Vermiform appendix (tissue), 1 donor: ENCODE measurements around the gene ATP4A.

DNA sequence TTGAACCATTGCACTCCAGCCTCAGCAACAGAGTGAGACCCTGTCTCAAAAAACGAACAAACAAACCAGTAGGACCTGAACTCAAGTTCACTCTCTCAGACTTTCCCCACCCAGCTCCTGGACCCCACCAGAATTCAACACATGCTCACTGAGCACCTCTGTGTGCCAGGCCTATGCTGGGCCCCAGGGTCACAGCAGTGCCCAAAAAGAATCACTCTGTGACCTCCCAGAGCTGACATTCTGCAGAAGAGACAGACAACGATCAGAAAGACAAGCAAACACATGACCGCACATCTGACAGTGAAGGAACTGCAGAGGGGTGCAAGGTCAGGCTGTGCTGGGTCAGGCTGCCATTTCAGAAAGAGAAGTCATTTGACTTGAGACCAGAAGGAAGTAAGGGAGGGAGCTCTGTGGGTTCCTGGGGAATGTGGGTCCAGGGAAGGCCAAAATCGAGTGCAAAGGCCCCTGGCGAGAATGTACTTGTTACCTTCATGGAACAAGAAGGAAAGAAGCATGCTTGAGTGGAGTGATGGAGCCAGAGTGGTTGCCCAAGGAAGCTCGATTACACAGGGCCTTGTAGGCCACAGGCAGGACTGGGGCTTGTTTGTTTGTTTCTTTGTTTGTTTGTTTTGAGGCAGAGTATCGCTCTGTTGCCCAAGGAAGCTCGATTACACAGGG is 11.5 kb upstream of the CD22 start:
- PRO-cap = no peak

DNA sequence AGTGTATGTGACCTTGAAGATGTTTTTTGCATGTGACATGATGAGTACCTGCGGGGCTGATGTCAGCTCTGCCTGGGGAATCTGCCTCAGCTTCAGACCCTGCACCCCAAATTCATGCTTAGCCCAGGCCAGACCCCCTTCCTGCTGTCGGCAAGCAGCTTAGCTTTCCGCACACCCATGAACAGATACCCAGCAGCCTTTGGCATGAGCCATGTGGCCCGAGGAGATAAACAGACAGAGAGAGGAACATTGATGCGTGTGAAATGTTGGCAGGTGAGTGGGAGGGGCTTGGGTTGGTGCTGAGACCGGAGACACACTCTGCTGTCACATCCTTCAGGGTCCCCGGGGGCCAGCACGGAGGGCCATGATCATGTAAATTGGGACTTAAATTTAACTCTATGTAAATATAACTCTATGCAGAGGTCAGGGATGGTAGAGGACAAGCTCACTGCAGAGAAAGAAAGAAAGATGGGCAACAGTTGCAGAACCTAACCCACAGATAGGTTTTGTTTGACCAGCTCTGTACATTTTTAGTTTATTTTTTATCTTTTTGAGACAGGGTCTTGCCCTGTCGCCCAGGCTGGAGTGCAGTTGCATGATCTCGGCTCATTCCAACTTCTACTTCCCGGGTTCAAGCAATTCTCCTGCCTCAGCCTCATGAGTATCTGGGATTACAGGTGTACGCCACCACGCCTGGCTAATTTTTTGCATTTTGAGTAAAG is 1.6 kb downstream of the CD22 start:
- PRO-cap = bidirectional peak, plus-strand start at position 419 of the sequence, minus-strand start at position 236 of the sequence

- PRO-cap = unidirectional peak, plus-strand start at chr19:35436872
Measured at GRCh38 chr19:35436678-35437628, 11.1 kb upstream of the FFAR2 start.

DNA sequence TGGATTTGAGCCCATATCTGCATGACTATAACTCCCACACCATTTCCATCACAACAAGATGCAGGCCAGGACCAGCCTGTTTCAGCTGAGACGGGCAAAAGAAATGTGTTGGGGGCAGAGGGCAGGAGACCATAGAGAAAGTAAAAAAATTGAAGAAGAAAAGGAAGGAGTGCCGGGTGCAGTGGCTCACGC is 690 bp upstream of the FFAR2 start:
- PRO-cap = no peak

DNA sequence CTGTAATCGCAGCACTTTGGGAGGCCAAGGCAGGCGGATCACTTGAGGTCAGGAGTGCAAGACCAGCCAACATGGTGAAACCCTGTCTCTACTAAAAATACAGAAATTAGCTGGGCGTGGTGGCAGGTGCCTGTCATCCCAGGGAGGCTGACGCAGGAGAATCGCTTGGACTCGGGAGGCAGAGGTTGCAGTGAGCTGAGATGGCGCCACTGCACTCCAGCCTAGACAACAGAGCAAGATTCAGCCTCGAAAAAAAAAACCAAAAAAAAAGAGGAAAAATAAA is 453 bp upstream of the FFAR2 start:
- PRO-cap = no peak

GRCh38 chr19:35451210-35451677 is 3.2 kb downstream of the FFAR2 start:
- PRO-cap = no peak

GRCh38 chr19:35508947-35509654 is 4.3 kb downstream of the DMKN start:
- PRO-cap = no peak

DNA sequence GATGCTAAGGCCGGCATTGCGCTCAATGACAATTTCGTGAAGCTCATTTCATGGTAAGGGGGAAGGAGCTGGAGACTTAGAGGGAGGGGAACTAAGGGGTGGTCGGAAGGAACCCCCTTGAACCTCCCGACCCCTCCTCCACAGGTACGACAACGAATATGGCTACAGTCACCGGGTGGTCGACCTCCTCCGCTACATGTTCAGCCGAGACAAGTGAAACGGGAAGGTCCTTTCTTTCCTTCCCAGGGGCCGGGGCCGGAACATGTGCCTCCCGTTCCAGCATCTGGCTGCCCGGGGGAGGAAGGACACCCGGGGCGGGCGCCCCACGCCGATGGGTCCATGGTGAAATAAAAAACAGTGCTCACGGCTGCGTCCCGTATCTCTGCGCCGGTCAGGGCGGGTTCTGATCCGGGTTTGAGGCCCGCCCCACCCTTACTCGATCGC is 450 bp upstream of the TMEM147 start:
- PRO-cap = no peak

GRCh38 chr19:35563329-35563937 is at the start of gene ATP4A:
TSS of gene ATP4A (minus strand) at chr19:35563658.
- PRO-cap = no peak

- PRO-cap = bidirectional peak, plus-strand start at chr19:35713080, minus-strand start at chr19:35712946; bidirectional peak, plus-strand start at chr19:35713426, minus-strand start at chr19:35713237
Measured at GRCh38 chr19:35712823-35713796, 4.7 kb upstream of the KMT2B start.

DNA sequence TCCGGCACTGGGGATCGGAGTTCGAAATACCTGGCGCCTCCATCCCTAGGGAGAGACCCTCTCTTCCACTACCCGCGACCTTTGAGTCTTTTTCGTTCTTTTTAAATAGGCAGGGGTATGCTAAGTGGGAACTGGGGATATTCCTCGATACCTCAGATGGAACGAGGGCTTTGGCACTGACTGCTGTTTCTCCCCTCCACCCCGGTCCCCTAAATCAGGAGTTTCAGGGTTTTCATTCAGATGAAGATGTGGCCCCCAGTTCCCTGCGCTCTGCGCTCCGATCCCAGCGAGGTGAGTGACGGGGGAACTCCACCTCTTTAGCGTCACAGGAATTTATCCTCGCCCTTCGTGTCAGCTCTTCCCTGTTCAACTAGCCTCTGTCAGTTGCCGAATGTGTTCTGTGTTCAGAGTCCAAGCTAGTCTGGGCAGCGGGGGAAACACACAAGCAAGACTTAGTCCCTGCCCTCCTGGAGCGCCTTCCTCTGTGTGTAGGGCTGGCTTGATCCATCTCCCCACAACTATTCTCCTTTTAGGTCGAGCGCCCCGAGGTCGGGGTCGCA is 1.5 kb downstream of the KMT2B start:
- PRO-cap = no peak

- PRO-cap = no peak
Measured at GRCh38 chr19:35731274-35731724, 11.0 kb downstream of the IGFLR1 start.

DNA sequence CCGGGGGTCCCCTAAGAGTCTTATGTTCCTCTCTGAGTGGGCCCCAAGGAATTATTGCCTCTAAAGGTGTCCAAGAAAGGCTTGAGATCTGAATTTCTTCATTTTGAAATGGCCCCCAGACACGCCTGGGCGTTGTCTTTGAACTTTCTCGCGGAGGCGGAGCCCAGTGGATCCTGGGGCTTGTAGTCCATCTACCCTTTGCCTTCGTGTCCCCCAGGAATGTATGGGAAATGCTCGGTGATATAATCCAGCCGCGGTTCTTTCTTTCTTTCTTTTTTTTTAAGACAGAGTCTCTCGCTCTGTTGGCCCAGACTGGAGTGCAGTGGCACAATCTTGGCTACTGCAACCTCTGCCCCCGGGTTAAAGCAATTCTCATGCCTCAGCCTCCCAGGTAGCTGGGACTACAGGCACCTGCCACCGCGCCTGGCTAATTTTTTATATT is 449 bp downstream of the PROSER3 start:
- PRO-cap = no peak

DNA sequence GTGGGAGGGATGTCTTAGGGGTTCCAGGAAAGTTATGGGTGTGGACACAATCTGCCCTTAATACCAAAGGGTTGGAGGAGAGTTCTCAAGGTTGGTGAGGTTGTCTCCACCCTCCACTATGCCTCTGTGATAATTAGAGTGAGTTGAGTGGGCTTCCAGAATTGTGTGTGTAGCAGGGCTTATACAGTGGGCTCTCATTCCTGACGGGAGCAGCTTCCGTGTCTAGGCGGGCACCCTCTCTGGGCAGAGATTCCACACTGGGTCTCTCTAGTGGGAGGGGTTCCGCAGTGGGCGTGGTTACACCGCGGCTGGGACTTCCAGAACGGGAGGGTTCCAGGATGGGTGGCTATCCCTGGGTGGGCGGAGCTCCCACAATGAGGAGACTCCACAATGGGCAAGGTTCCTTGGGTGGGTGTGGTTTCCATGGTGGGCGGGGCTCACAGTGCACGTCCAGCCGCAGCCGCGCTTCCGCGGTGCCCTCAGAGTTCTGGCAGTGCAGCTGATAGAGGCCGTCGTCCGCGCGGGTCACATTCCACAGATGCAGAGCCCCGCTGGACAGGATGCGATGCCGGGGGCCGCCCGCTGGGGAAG is 8.5 kb downstream of the NPHS1 start:
- PRO-cap = unidirectional peak, plus-strand start at position 476 of the sequence

DNA sequence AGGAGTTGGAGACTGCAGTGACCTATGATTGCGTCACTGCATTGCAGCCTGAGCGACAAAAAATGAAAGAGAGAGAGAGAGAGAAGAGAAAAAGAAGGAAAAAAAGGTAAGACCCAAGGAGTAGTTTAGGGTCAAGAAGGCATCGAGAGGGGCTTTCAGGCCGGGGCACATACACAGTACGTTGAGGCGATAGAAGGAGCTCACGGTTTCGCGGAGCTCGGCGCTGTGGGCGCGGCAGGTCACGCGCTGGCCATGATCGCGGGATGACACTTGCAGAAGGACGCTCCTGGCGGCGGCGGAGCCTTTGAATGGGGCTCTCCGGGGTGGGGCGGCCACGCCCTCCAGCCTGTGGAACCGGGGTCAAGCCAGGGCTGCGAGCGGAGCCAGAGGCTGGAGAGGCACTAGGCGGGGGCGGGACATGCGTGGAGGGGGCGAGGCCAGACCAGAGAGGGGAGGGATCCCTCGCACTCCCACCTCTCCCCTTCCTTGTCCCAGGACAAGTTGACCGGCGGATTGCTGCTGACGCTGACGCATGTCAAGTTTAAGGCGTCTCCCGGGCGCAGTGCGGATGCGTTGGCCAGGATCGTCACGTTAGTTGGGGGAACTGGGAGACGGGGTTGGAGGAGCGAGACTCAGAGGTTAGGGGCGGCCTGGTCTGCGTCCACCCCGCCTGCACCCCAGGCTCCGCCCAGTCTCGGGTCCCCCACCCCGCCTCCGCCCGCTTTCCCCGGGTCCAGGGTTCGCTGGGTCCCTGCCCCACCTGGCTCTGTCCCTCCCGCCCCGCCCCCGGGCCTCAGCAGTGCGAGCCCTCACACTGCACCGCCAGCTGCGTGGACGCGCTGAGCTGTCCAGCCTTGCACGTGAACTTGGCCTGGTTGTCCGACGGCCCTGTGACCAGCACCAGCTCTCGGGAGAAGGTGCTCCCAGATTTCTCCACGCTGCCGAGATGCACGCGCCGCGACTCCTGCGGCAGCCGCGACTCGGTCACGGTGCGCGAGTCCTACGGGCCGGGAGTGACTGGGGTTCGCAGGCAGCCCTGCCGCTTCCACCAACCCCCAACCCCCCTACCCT is 6.8 kb downstream of the NPHS1 start:
- PRO-cap = no peak

DNA sequence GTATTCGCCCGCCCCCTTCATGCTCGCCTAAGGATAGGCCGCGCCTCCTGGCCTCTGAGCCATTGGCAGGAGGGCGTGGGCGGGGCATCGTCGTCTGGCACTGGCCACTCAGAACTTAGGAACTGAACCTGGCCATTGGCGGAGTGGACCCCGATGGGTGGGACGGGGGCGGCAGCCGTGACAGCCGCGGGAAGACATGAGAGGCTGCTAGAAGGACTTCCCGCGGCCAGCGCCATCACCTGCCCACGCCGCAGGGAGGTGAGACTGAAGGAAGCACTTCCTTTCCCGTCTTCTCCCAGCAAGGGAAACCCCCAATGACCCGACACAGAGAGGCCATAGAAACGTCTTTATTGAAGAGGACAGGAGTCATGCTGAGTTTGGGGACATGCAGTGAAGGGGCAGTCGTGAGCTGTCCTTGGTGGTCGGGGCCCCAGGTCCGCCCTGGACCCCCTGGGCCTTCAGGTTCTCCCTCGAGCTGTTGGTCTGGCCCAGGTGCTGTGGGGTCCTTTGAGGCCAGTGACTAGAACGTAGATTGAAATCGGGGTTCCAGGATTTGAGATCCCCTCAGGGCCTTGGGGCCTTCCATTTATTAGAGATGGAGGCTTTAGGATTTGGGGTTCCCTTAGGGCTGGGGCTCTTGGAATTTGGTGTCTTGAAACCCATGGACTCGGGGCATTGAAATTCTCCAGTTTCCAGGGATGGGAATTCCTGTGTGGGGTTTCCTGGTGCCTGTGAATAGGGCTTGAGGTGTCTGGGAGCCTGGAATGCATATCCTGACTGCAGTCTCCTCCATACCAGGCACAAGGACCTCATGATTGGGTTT is 527 bp upstream of the ALKBH6 start:
- PRO-cap = bidirectional peak, plus-strand start at position 210 of the sequence, minus-strand start outside the sequence

- PRO-cap = no peak
Measured at GRCh38 chr19:36055439-36055618, 632 bp downstream of the WDR62 start.

DNA sequence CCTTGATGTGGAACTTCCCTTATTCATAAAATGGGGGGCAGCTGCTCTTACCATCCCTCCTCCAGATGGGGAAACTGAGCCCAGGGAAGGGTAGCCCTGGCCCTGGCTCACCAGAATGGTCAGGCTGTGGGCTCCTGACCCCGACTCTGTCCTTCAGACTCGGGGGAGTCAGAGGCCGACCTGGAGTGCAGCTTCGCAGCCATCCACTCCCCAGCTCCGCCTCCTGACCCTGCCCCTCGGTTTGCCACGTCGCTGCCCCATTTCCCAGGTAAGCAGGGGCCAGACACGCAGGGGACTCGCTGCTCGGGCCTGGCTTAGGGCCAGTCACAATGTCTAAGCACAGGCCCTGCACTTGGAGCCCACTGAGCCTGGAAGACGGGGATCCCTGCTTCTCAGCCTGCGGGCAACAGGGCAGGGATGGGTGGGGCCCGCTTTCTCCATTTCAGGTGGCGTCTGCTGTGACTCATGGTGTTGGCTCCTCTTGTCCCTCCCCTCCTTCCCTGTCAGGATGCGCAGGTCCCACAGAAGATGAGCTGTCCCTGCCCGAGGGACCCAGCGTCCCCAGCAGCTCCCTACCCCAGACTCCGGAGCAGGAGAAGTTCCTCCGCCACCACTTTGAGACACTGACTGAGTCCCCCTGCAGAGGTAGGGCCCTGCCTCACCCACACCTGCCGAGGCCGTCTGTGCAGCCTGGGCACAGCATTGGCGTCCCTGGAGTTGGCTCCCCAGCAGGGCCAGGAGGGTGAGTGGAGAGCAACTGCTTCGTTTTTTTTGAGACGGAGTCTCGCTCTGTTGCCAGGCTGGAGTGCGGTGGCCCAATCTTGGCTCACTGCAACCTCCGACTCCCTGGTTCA is 9.2 kb upstream of the OVOL3 start:
- PRO-cap = no peak

- PRO-cap = no peak
Measured at GRCh38 chr19:36155496-36156834, 3.7 kb upstream of the COX7A1 start.

- PRO-cap = no peak
Measured at GRCh38 chr19:36158922-36159247, 6.6 kb upstream of the COX7A1 start.